SEM (cell line): ENCODE measurements around a stretch of chr1.

DNA sequence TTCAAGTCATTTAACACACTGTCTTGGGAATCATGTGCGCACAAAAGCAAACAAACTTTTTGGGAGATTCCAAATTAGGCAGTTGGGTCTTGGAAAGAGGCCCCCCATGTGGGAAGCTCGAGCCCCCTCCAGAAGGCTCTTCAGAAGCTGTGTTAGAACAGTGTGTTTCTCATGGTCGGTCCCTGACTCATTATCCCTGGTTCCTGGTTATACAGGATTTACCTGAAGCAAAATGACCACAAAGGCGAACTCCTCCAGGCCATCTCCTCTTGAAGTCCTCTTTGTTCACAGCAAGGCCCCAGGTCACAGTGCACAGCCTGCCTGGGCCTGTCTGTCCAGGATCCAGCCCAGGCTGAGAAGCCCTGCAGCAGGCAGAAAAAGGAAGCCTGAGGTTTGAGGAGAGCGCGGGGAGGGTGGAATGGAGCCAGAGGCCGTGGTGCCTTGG lies 136.7 kb upstream of the IRF2BP2 start:
- PRO-cap, result no peak

- PRO-cap, result no peak
Observed at GRCh38 chr1:234753597-234754010, 143.6 kb upstream of the IRF2BP2 start.

- PRO-cap, result no peak
Observed at GRCh38 chr1:234758481-234759350, 148.7 kb upstream of the IRF2BP2 start.

GRCh38 chr1:234818017-234818374 lies 208.0 kb upstream of the IRF2BP2 start:
- PRO-cap, result no peak

DNA sequence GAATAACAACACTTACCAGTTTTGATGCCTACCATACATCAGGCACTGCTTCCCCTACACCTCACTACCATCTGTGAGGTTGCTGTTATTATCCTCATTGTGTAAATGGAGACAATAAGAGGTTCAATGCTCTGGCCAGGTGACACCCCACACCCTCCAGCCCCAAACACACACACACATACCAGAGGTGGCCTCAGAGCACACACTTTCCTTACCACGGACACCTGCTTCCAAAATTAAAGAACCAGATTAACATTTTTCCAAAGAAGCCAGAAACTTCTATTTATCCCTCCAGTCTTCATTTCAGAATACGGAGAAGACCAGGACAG lies 213.9 kb upstream of the IRF2BP2 start:
- PRO-cap, result no peak

GRCh38 chr1:234845165-234845616 lies 235.2 kb upstream of the IRF2BP2 start:
- PRO-cap, result no peak

GRCh38 chr1:234851377-234852238 lies 241.6 kb upstream of the IRF2BP2 start:
- PRO-cap, result unidirectional peak, minus-strand start at chr1:234851736

DNA sequence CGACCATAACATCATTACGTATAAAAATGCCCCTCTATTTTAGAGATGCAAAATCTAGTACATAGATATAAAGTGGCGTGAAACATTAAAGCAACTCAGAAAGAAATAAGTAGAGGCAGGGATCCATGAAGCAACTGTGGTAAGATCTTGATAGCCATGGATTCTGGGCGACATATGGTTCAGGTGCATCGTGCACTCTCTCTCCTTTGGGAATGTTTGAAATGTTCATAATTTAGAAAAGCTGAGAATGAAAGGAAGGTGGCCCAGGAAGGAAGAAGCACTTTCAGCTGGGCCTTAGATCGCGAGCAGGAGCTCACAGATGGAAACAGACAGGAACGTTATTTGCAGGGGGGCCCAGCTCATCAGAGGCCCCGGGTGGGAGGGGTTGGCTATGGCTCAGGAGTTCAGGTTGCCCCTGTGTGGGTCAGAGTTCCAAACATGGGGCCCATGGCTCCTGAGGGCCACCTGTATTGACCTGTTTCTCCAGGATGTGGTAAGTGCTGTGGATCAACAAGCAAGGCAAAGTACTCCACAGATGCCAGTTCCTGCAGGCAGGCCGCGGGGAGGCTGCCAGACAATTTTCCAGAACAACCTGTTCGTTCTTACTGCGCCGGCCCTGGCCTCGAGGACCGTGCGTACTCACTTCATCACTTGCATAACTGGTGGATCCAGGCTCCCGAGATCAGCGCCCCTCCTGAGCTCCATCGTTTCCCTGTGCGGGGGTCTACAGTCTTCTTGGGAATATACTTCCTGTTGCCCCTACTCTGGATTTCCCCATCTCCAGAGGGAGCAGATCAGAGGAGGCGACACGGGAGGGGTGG lies 253.2 kb downstream of the TOMM20 start:
- PRO-cap, result no peak

DNA sequence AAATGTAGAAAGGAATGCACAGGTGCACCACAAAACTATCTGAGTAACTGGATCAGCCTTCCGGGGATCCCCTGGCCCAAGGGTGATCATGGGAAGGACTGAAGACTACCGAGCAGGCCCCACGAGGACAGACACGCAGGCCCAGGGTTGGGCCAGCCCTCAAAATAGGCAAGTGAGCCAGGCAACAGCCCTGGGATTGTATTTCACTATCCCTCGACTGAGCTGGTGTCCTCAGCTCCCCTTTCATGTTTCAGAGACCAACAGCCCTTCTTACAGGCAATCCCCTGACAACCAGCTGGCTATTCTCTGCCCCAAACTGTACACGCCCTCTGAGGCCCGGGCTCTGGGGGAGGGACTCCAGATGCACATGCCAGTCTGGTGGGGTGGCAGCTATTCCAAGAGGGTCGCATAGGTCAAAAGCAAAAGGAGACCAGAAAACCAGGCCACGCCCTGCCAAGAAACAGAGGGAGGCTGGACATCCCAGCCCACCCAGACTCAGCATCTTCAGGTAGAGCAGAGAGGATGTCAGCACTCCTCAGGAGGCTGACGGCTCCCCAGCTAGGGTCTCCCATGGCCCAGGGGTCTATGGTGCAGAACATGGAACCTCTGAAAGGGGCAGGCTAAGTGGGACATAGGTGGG lies 243.0 kb downstream of the TOMM20 start:
- PRO-cap, result no peak

DNA sequence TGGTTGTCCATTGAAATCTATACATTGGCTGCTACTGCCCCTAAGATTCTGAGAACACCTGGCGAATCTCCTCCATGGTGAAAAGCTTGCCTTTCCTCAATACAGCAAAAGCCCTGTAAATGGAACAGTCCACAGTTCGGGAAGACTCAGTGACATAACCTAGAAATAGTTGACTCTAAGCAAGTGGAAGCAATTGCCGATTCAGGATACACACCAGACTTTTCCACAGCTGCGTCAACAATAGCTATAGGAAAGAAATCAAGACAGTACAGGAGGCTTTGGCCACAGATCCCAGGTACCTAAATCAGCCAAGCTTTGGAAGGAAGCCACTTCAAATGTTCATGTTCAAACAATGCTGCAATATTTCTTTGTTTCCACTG lies 234.4 kb downstream of the TOMM20 start:
- PRO-cap, result no peak

DNA sequence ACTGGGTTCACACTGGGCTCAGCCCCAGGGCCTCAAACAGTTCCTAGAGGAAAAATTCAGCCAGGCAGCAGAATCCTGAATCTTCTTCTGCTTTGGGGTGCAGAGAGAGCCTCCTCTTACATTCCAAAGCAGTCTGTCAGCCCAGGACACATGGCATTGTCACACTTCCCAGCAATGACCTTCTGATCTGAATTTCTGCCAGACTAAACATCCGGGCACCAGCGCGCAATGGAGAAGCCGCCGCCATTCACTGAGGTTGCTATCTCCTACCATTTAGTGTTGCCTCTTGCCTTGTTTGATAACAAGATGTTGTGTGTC lies 229.2 kb downstream of the TOMM20 start:
- PRO-cap, result no peak

- PRO-cap, result no peak
Observed at GRCh38 chr1:234907745-234908451, 220.7 kb downstream of the TOMM20 start.

DNA sequence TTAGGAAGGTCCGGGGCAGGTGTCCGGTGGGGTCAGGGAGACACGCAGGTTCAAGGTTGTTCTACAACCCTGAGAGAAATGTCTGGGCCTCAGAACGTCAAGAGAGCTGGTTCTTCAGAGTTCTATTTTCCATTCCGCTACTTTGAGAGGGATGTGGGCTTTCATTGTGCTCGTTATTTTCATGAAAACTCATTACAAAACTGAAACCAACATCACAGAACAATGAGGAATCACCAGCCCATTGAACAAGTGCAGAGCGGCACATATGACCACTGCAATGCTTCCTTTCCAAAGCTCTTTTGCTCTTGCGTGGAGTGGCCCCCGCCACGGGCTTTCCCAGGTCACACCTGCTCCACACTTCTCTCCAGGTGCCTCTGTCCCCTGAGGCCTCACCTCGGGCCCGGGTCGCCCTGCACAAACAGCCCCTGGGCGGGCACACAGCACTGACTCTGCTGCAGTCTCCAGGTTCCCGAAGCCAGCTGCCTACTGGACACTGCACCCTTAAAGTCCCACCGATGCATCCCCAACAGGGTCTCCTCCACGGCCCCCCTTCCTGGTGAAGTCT lies 201.8 kb downstream of the TOMM20 start:
- PRO-cap, result bidirectional peak, plus-strand start at position 241 of the sequence, minus-strand start at position 116 of the sequence

- PRO-cap, result bidirectional peak, plus-strand start at chr1:234963442, minus-strand start at chr1:234963334
Observed at GRCh38 chr1:234963126-234964040, 165.3 kb downstream of the TOMM20 start.

DNA sequence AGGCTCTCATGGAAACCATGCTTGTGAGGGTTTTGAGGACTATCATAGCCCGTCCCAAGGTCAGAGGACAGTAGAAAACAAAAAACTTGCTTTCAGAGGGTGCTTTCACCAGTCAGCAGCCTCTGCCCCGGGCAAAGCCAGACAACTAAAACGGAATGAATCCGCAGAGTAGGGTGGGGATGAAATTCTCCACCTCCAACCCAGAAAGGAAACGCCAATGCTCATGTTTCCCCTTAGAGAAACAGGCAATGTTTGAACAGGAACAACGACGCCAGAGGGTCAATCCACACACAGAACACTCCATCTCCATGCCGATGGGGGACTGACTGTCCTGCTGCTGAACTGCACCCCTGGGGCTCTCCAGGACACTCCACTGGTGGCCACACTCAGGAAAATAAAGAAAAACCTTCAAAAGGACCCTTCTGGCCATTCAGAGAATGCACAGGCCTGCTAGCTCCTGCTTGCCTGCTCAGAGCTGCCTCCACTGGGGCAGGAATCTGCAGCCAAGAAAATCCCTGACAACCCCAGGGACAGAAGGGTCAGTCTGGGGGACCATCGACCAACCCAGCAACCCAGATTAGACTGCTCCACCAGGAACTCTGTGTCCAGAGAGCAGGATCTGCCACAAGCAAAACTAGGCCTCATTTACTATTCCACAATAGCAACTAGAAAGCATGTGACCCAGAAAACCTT lies 116.1 kb downstream of the TOMM20 start:
- PRO-cap, result bidirectional peak, plus-strand start at position 217 of the sequence, minus-strand start at position 147 of the sequence; bidirectional peak, plus-strand start at position 472 of the sequence, minus-strand start at position 375 of the sequence

DNA sequence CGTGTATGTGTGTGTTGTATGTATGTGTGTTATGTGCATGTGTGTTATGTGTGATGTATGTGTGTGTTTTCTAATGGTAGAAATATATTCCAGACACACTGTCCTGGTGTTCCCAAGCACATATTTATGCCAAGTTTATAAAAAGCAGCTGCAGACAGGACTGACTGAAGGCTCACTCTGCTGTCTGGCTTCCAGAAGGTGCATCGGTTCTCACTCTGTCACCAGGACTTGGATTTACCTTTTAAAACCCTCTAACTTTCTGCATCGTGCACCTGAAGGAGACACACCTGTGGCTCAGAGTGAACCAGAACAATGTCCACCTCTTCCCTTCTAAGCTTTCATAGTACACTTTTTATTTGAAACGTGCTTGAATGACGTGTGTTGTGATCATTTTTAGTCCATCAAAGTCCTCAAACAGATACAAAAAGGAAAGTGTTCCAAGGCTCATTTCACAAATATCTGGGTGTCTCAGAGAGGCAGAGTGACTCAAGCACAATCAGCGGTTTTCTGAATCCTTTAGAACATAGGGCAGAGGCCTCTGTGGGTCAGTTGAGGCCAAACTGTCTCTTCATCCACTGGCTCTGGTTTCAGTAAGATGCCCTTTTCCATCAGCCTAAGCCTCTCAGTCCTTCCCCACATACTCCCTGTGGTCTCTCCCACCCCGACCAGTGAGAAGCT lies 49.8 kb downstream of the TOMM20 start:
- PRO-cap, result no peak

- PRO-cap, result bidirectional peak, plus-strand start at chr1:235090906, minus-strand start at chr1:235090760
Observed at GRCh38 chr1:235090347-235091319, 38.0 kb downstream of the TOMM20 start.

DNA sequence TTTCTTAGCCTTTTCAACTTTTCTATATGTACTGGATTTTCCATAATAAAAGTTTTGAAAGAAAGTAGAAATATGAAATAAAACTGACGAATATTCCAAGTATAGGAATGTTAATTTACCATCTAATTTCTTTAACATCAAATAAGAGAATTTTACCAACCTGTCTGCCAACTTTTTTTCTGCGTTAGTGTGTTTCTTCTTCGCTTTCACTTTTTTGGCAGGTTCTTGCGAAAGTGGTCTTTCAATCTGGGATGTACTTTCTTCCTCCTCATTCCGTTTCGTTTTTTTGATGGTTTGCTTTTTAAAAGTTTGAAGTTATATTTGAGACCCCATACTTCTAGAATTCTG lies 725 bp downstream of the RBM34 start:
- PRO-cap, result no peak

GRCh38 chr1:235265903-235266400 lies 62.0 kb downstream of the ARID4B start:
- PRO-cap, result no peak

DNA sequence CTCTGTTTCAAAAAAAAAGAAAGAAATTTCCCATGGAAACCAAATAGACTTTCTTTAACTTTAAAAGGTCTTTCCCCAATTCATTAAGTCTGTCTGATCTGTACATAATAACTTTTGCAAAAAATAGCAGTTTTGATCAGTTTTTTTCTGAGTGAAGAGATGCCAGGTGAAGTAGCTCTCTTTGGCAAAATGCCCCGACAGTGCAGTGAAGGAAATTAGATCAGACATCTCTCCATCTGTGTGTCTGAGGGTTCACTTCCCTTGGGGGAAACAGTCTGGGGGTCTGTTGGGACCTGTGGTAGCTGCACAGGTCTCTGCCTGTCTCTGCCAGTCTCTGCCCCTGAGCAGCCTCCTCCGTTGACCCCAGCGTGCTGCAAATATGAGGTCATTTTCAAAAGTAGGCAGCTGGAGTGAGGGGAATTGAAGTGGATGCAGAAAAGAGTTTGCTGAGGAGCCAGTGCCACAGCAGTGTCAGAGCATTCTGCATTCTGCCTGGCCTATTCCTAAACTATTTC lies 54.5 kb downstream of the TBCE start:
- PRO-cap, result no peak